Choroid plexus epithelial cell (primary cell): ENCODE measurements around the genes CUL4B, CT47A1 and DCAF12L1.

DNA sequence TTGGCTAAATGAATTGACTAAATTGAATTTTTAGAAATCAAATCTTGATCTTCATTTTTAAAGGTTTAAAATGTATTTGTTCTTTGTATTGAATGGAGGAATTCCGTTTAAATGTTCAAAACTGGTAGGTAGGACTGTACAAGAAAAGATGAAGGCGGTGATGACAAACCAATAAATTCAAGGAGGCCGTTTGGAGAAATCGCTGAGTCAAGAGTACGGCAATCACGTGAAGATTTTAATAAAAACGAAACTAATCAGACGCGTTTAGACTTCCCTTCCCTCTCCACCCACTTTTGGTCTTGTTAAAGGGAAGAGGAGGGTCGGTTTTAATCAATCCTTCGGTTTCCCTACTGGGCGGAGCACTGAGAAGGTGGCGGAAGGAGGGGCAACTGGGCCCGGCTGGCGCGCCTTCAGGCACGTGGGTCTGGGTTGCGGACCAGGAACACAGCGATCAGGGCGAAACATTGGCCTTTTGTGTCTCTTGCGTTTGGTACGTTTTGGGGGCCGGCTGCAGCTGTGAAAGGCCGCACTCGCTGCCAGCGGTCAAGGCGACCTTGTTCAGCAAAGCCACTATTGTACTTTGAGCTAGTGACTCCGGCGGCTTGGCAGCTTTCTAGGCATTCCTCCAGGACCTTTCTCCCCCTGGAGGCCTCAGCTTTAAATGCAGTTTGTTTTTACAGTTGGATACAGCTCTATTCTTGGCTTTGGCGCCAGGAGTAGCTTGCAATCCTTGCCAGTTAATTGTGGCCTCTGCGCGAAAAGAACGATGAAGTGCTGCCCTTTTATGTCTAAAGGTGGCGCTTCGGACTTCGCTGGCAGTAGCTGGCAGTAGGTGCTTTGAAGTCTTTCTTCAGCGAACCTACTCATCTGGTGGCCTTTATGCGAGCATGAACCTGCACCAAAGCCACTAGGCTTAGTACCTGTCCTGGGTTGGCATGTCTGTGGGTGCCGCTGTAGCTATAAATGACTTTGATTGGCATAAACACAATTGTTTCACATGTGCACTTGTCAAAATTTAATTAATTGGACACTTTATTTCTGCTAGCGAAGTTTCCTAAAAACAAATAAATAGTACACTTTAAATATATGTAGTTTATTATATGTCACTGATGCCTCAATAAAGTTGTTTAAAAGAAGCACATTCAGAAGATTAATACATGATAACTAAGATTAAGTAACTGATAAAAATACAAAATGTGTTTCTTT lies 16.9 kb upstream of the LAMP2 start:
- RRBS, result 0% methylated on average over 4 of the region's 40 CpGs

DNA sequence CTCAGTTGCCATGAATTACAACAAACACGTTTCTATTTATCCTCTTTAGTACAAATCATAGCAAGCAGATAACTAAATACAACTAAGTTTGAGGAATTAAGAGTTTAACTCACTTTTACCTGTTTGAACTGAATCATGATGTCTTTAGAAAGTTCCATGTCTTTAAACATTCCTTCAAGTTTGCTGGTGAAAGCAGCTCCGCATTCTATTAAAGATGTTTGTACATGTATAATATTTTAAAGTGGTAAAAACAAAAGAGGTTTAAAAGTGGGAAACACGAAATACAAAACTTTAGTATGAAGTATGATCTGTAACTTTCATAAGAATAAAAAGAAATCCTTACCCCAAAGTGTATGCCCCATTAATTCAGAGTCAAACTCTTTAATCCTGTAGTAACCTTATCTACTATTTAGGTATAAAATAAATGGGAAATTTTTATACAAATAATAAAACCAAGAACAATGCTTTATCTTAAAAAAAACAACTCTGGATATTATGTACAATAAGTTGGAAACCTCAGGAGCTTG lies 22.7 kb downstream of the CUL4B start:
- RRBS, result no CpG with 5 or more reads among the region's 3 CpGs

GRCh38 chrX:120559971-120560155 lies 899 bp downstream of the CUL4B start:
- RRBS, result no CpG with 5 or more reads among the region's 3 CpGs

- RRBS, result no CpG with 5 or more reads among the region's 4 CpGs
These were observed 714 bp downstream of the CUL4B start for GRCh38 chrX:120560156-120560339.

- RRBS, result 2% methylated on average over 9 of the region's 44 CpGs
These were observed at the start of gene CUL4B for GRCh38 chrX:120560340-120561287. CUL4B (minus strand) TSS chrX:120560962.

DNA sequence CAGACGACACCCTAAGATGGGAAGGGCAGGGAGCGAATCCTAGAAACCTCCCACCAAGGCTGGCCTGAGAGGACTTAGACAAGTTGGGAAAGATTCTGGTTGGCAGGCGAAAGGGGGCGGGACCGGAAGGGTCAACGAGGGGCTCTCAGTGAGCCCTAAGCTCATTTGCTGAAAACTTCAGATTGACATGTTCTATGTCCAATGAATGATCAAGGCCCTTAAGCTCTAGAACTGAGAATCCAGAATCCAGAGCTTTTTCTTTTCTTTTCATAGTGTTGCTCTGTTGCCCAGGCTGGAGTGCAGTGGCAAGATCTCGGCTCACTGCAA lies at the start of gene CT47A1:
TSS of gene CT47A1 (minus strand) at position 76 of the 327 bp plus-strand sequence.
- RRBS, result no CpG with 5 or more reads among the region's 7 CpGs

GRCh38 chrX:123676767-123677395 lies 56.0 kb downstream of the THOC2 start:
- RRBS, result no CpG with 5 or more reads among the region's 2 CpGs

DNA sequence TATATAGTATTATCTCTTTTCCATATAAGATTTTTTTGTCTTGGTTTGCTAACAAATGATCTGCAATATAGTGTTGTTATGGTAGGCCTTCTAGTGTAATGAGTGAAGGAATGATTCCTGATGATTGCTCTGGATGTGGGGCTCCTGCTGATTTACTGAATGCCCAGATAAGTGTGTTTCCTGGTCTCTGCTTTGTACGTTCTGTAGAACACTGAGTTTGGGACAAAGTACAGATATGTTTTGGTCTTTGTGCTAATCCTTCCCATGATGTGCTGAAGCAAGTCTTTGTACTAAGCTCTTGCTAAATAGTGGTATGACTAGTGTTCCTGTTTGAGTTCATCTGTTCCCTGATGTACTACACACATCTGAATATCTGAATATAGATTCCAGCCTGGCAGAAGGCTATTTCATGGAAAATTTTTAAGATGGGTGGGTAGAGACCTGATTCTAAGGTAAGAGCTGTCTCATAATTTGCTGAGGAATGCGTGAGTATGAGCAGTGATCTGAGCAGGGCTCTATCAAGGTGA lies 36.9 kb upstream of the XIAP start:
- RRBS, result no CpG with 5 or more reads among the region's 2 CpGs

- RRBS, result no CpG with 5 or more reads among the region's 4 CpGs
These were observed 335.5 kb upstream of the TEX13C start for GRCh38 chrX:124984119-124984639.

- RRBS, result 6% methylated on average over 15 of the region's 40 CpGs
These were observed at the start of gene DCAF12L1 for GRCh38 chrX:126552706-126553251. DCAF12L1 (minus strand) TSS chrX:126552814.

GRCh38 chrX:126835917-126836494 lies 16.5 kb downstream of the PRR32 start:
- RRBS, result no CpG with 5 or more reads among the region's 4 CpGs

DNA sequence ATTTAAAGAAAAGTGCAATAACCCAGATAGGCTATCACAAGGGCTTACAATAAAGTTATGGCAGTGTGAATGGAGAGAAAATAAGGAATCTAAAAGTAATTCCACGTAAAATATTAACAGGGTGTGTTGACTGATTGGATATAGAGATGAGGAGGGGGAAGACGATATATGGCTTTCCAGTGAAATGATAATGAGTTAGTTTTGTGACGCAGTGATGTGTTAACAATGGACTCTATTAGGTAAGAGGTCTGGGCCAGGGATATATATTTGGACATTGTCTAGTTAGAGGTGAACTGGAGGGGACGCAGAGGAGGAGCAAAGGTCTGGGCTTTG lies 534 bp upstream of the OCRL start:
- RRBS, result no CpG with 5 or more reads among the region's 4 CpGs

DNA sequence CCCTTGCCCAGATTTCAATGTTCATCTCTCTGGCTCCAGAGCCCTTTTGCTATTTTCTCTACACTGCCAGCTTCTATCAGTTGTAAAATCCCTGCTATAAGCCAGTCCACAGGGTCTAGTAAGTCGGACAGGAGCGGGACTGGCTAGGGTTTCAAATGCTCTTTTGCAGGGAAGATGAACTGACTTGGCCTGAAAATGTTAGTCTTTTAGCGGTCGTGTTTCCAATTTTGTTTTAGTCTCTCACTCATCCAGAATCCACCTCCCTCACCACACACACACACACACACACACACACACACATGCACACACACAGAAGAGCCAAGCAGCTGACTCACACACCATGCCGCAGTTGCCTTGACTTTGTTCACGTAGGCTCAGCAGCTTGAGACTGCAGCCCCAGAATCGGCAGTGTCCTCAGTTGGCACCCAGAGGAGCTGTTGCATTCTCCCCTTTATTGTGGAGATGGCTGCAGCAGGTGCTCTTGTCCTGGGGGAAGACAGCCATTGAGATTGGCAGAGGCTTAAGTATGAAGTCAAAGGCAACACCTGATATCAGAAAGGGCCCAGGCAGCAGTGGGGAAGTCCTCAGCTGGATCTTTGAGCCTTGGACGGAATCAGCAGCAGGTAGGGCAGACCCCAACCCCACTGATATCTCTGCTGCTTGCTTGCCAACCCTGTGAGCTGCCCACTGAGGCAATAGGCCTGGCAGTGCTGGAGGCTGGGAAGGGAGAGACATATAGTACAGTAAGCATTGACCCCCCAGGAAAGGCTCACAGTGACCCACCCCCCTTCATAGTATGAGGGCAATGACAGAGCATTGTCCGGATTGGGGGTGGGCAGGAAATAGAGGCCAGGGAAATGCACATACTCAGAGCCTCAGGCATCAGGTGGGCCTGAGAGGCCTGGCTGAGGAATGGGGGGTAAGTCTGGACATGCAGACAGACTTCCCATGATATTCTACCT lies 20.8 kb upstream of the XPNPEP2 start:
- RRBS, result no CpG with 5 or more reads among the region's 9 CpGs

DNA sequence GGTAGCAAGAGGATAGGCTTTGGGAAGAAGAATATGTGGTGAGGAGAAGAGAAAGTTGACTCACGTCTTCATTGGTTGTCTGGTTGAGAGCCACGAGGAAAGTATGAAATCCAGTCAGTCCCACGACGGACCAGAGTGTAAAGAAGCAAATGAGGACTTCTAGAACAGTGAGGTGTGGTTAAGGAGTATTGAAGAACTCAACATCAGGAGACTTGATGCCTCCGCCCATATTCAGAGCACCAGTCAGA lies 31.1 kb downstream of the ZDHHC9 start:
- RRBS, result no CpG with 5 or more reads among the region's 5 CpGs

- RRBS, result no CpG with 5 or more reads among the region's 10 CpGs
These were observed 41.8 kb downstream of the BCORL1 start for GRCh38 chrX:130024159-130024695.

DNA sequence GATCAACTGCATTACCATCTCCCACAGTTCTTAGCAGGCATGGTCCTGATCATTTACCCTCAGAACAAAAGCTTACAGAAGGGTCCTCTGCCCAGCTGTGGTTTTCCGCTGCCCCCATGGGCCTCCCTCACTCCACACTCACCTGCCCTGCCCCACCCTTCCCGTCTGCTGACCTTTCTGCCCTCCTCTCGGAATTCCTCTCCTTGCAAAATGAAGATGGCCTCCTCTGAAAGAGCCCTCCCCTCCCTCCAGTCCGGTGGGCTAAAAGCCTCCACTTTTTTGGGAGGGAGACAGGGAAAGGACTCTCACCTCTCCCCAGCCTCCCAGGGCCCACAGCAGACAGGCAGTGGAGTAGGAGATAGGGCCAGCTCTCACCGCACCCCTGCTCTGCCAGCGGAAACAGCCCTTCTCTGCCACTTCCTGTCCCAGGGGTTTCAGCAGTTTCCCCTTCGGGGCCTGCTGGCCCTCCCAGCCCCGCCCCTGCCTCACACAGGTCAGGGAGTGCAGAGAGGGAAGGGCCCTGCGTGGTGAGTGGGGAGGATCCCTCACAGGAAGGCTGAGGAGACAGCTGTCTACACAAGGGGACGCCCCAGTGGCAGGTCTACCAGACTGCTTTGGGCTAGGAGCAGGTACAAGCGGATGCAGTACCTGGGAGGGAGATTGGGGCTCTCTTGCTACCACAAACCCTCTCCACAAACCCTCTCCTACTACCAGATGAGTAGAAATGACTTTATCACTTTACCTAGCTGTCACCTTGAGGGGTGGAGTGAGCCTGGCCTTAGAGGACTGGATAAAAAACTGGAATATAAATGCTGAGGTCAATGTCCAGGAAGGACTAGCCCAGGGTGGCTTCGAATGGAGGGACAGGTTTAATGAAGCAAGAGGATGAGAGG lies 18.2 kb downstream of the ELF4 start:
- RRBS, result no CpG with 5 or more reads among the region's 12 CpGs

GRCh38 chrX:130108953-130110085 lies 978 bp downstream of the ELF4 start:
- RRBS, result 2% methylated on average over 15 of the region's 52 CpGs

DNA sequence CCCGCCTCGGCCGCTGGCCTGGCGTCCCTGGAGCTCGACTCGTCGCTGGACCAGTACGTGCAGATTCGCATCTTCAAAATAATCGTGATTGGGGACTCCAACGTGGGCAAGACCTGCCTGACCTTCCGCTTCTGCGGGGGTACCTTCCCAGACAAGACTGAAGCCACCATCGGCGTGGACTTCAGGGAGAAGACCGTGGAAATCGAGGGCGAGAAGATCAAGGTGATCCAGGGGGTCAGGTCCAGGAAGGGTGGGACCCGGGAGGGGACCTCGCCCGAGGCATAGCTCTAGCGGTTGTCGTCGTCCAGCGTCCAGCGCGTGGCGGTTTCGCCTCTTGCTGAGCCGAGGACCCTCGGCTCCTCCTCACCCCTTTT lies 324 bp downstream of the RAB33A start:
- RRBS, result no CpG with 5 or more reads among the region's 31 CpGs

DNA sequence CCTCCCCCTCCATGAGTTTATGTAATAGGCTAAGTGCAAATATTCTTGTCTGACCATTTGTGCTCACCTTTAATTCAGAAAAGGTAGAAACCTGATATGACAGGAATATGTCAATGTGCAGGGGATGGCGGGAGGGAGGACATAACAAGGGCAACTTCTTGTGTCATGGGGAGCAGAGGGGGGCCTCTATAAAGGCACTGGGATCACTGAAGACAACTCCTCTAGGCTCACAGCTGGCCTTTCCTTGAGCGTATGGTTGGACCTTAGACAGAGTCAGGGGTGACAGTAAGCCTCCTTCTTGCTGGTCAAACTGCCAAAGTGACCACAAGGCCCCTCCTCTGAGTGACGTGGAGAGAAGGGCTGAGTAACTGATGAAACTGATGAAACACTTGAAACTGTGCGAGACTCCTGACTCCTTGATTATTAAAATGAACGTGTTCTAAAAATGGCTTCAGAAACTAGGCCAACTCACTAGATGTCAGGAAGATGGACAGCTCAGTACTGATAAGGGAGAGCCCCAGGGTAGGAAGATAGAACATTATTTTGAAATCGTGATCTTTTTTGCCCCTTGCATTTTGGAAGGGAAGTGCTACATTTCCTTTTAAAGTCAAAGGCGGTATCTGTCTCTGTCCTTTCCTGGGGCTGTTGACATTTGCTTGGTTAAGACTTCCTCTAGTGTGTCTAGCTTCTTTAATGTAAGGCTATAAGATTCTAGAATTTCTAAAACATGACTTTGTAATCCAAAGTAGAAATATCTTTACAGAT lies 1.5 kb downstream of the RAB33A start:
- RRBS, result no CpG with 5 or more reads among the region's 7 CpGs

- RRBS, result no CpG with 5 or more reads among the region's 2 CpGs
These were observed 71.9 kb downstream of the ENOX2 start for GRCh38 chrX:130831037-130831520.